AG04449 (cell line): Measurements from ENCODE around the gene HNRNPA1L2.

DNA sequence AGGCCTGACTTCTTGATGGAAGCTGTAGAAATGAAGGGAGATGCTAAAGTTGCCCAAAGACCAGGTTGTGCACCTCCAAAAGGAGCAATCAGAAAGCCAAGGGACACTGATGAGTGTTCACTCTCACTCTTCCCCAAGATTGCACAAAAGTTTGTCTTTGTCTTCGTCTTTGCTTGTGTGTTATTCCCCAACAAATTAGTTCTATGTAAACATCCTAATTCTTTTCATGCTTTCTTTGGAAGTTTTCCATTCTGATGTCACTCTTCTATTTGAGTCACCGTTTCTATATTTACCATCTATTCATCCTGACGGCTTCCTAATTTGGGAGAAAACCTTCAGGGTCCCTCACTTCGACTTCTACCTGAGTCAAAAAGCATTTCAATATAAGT lies 3.7 kb upstream of the TMEM272 start:
- RRBS, result no CpG with 5 or more reads among the region's 4 CpGs

- RRBS, result no CpG with 5 or more reads among the region's 8 CpGs
These were observed 55.0 kb downstream of the ATP7B start for GRCh38 chr13:51956282-51956649.

- RRBS, result no CpG with 5 or more reads among the region's 5 CpGs
These were observed 49.2 kb downstream of the ATP7B start for GRCh38 chr13:51962036-51962453.

- RRBS, result no CpG with 5 or more reads among the region's 5 CpGs
These were observed 76.6 kb upstream of the NEK3 start for GRCh38 chr13:52235991-52236477.

DNA sequence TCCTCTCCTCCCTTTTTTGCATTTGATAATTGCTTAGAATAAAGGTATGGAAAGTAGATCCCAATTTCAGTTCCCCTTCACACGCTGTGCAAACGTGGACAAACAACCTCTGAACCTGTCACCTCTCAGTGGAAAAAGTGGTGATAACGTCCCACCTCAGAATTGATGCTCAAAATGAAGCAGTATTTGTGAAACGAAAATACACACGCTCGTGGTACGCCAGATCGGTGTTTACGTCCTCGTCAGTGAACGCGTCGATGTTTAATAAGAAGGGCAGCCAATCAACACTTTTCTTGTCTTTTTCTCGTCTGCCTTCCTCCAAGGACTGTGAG lies 446 bp upstream of the CKAP2 start:
- RRBS, result no CpG with 5 or more reads among the region's 14 CpGs

GRCh38 chr13:52642316-52642688 lies at the start of gene HNRNPA1L2:
TSS of gene HNRNPA1L2 (plus strand) at chr13:52642431.
- RRBS, result no CpG with 5 or more reads among the region's 9 CpGs

GRCh38 chr13:54571964-54572749 lies 1543.5 kb downstream of the OLFM4 start:
- RRBS, result no CpG with 5 or more reads among the region's 35 CpGs

GRCh38 chr13:59397836-59398619 lies 765.7 kb downstream of the DIAPH3 start:
- RRBS, result no CpG with 5 or more reads among the region's 6 CpGs

DNA sequence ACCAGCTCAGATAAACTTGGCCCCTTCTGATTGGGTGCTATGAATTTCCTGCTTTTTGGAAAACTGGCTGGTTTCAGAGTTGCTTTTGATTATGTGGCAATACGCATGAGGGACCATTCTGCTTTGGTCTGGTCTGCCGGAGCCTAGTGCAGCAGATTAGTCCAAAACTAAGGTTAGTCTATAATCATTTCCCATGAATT lies 2.1 kb upstream of the DIAPH3 start:
- RRBS, result no CpG with 5 or more reads among the region's 2 CpGs

DNA sequence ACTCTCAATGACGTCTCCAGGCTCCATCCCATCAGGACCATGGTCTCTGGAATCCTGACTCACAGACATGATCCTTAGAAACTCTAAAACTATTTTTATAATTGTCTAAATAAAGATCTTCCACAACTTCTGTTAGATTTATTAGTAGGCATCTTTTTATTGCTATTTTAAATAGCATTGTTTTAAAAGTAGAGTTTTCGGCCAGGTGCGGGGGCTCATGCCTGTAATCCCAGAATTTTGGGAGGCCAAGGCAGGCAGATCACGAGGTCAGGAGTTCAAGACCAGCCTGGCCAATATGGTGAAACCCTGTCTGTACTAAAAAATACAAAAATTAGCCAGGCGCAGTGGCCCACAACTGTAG lies 241.0 kb downstream of the TDRD3 start:
- RRBS, result no CpG with 5 or more reads among the region's 5 CpGs

GRCh38 chr13:61766101-61766630 lies 350.5 kb upstream of the PCDH20 start:
- RRBS, result no CpG with 5 or more reads among the region's 14 CpGs

GRCh38 chr13:62864892-62865191 lies 881.7 kb upstream of the ENSG00000237378 start:
- RRBS, result no CpG with 5 or more reads among the region's 1 CpG

- RRBS, result no CpG with 5 or more reads among the region's 6 CpGs
These were observed 1289.2 kb downstream of the PCDH9 start for GRCh38 chr13:65940883-65941401.

- RRBS, result no CpG with 5 or more reads among the region's 2 CpGs
These were observed 605.8 kb downstream of the PCDH9 start for GRCh38 chr13:66624387-66624586.

GRCh38 chr13:69595132-69595691 lies 513.0 kb downstream of the KLHL1 start:
- RRBS, result no CpG with 5 or more reads among the region's 2 CpGs

- RRBS, result no CpG with 5 or more reads among the region's 3 CpGs
These were observed 168.3 kb downstream of the KLHL1 start for GRCh38 chr13:69939946-69940366.

DNA sequence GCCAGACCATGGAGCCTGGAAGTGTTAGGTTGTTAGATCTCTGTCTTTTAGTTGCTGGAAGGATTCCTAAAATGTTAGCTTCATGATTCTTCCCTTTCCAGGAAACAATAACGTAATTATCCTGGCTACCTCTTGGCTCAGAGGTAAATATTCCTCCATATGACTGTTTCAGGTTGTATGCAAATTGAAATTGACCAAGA lies 149.1 kb downstream of the KLHL1 start:
- RRBS, result no CpG with 5 or more reads among the region's 1 CpG

DNA sequence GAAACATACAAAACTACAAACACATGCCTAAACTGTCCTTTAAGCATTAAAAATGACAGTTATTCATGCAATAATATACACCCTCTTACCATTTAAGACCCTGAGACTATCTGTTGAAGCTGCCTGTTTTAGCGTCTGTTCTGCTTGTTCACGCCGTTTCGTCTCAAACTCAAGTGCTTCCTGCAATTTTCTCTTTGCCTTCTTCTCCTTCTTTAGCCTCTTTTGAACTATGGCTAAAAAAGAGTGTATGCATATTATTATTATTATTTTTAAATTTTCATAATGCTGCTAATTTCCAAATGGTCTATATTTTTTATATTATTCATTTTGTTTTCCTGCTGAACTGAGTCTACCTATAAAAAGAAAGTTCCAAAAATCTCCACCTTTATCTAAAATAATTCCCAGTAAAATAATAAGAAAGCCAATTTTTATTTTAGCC lies 391.4 kb downstream of the DACH1 start:
- RRBS, result no CpG with 5 or more reads among the region's 4 CpGs

GRCh38 chr13:71488756-71489383 lies 378.1 kb downstream of the DACH1 start:
- RRBS, result no CpG with 5 or more reads among the region's 4 CpGs